ENCODE data around the genes GOLPH3L and TMOD4.

DNA sequence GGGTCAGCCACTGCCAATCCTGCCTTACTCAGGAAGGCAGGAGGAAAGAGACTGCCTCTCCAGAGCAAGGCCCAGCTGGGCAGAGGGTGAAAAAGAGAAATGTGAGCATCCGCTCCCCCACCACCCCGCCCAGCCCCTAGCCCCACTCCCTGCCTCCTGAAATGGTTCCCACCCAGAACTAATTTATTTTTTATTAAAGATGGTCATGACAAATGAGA lies 11.4 kb downstream of the ADAMTSL4 start:
- RRBS = no CpG with 5 or more reads among the region's 2 CpGs

GRCh38 chr1:150573756-150574204 lies 5.6 kb downstream of the MCL1 start:
- RRBS = no CpG with 5 or more reads among the region's 14 CpGs

DNA sequence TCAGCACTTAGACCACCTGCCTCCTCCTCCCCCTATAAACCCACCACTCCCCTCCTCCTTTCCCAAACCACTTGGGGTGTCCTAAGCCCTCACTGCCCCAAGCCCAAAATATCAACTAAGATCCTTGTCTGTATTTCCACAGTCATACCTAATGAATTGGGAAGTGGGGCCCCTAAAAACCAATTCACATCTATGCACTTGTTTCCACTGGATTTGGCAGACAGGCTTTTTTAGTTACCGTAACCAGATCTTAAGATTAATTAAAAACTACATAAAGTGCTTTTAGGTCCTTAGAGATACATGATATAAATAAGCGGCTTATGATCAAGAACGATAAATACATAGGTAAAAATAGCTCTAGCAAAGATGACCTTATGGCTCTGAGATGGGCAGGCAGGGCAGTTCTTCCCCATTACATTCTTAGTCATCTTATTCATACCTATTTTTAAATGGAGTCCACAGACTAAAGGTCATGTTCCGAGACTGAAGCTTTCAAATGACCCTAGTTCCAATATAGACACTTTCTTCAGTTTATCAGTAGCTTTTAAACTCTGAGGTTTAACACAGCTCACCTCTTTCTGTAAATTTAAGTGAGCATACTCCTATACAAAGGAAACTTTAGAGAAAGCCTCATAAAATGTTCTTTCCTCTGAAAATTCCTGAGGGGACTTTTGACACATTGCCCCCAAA lies 4.4 kb downstream of the MCL1 start:
- RRBS = no CpG with 5 or more reads among the region's 4 CpGs

DNA sequence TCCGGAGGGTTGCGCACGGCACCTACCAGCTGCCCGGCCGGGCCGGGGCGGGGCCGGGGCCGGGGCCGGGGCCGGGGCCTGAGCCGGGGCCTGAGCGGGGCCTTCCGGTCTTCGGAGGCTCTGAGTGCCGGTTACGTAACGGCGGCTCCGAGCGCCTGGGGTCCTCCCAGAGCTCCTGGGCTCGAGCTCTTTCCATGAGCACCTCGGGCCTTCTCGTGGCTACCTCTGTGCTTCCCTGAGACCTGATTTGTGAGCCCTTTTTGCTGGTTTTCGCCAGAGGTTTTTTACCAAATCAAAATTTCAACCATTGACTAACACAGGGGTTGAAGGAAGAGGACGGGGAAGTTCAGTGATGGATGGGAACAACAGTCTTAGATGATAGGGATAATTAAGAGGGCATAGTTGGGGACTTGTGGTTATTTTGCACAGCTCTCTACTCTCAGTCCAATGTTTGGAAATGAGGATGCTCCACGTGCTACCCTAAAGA lies 357 bp upstream of the MCL1 start:
- RRBS = no CpG with 5 or more reads among the region's 27 CpGs

DNA sequence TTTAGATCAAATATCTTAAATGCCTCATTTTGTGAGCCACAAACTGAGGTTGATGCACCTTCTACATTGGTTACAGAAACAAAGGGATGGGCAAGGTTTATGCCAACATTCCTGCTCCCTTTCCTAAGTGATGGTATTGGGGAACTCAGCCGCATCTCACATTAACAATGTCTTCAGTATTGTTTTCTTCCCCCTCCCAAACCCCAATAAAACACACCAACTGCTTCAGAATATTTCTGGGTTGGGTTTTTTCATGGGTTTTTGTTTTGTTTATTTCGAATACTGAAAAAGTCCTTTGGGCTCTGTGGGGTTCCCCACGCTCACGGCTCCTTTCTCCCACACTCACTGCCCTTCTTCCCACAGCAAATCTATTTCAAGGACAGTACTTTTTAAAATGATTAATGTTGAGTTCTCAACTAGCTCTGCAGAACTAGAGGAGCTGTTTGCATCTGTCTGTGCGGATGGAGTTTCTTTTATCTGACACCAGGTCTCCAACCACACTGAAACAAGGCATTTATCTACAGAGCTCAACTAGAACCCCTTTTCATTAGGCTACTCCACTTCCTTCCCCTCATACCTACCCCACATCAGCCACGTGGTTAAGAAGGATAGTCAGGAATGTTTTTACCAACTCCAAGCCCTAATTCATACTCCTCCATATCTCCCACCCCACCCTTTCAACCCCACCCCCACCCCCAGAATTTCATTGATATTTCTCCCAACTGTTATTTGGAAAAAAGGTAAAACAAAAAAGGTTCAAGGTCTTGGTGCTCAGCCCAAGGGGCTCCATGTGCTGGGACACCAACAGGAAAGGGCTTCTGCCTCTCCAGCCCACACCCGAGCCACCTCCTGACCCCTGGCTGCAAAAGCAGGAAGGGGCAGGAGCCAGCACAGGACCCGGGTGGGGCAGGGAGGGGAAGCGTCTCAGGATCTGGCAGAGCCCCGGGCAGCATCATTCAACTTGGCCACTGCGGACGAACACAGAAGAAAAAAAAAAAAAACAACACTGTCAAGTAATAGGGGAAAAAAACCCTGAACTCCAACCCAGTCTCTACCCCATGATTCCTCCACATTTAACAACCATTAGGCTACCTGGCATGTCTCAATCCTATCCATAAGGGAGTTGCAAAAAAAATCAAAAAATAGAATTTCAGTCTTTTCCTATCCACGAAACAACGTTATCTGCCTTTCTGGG lies 7.1 kb downstream of the ENSA start:
- RRBS = 65% methylated on average over 3 of the region's 14 CpGs

GRCh38 chr1:150696860-150697629 lies at the start of gene GOLPH3L:
Gene GOLPH3L, minus strand, starts transcription at chr1:150697154.
- RRBS = no CpG with 5 or more reads among the region's 16 CpGs

DNA sequence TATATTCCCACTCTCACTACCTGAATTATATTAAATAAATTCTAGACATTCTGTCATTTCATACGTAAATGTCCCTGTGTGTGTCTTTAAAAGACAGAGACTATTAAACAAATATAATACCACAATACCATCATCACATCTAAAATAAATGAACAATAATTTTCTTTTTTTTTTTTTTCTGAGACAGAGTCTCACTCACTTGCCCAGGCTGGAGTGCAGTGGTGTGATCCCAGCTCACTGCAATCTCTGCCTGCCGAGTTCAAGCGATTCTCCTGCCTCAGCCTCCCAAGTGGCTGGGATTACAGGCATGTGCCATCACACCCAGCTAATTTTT lies 2.7 kb upstream of the CTSS start:
- RRBS = no CpG with 5 or more reads among the region's 3 CpGs

DNA sequence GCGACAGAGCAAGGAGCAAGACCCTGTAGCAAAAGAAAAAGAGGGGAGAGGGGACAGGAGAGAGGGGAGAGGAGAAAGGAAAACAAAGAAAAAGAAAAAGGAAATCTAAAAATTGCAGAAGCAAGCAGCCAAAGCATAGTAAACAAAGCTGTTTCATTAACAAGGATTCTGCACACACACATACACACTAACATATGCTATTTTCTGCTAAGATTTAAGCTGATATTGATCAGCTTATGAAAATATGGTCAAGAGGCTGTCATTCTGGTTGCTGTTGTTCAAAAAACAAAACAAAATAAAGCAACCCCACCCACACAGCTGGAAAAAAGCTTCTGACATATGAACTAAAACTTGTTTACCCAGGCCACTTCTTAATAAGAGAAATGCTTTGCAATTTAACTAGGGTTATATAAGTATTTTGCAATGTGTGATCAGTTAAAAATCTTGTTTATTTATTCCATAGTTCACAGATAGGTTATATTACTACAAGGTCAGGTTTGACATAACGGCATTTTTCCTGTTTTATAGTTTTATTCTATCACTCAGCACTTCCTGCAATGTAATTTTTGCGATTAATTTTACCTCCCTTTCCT lies 1.6 kb downstream of the ARNT start:
- RRBS = no CpG with 5 or more reads among the region's 3 CpGs

DNA sequence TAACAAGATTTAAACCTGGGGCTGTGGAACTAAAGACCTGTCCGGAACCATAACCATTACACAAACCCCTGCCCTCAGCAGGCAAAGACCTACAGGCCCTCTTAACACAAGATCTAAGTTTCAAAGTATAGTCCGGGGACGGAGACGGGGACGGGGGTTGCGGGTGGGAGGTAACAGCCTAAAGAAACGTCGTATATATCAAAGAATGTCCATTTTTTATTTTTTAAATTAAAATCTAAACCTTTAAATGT lies 635 bp downstream of the ARNT start:
- RRBS = 7% methylated on average over 2 of the region's 8 CpGs

GRCh38 chr1:150925029-150925542 lies 1.1 kb upstream of the SETDB1 start:
- RRBS = no CpG with 5 or more reads among the region's 23 CpGs

- RRBS = no CpG with 5 or more reads among the region's 8 CpGs
Measured at GRCh38 chr1:150966928-150967995, 7.4 kb downstream of the CERS2 start.

DNA sequence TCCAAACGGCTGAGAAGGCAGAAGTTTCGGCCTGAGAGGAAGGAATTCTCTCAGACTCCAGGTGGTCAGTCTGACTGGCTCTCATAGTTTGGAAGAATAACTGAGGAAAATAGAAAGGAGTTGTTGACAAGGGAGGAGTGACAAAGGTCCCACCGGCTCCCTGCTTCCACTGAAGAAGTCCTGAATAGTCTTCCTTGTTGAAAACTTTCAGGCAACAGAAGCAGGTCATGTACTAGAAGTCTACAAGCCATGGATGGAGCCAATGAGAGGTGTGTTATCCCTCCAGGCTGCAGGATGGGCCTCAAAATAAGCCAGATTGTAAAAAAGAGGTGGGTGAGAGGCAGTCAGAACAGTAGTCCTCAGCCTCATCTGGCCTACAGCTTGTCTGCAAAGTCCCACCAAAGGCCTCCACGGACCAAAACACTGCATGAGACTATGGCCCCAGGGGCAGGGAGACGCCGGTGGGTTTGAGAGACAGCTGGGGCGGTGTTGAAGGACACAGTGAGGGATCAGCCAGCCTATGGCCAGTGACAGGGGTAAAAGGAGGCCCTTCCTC lies 1.7 kb downstream of the CERS2 start:
- RRBS = no CpG with 5 or more reads among the region's 7 CpGs

- RRBS = no CpG with 5 or more reads among the region's 4 CpGs
Measured at GRCh38 chr1:151049775-151050278, 2.3 kb downstream of the C1orf56 start.

- RRBS = 57% methylated on average over 11 of the region's 31 CpGs
Measured at GRCh38 chr1:151133337-151133902, 13.0 kb downstream of the SEMA6C start.

DNA sequence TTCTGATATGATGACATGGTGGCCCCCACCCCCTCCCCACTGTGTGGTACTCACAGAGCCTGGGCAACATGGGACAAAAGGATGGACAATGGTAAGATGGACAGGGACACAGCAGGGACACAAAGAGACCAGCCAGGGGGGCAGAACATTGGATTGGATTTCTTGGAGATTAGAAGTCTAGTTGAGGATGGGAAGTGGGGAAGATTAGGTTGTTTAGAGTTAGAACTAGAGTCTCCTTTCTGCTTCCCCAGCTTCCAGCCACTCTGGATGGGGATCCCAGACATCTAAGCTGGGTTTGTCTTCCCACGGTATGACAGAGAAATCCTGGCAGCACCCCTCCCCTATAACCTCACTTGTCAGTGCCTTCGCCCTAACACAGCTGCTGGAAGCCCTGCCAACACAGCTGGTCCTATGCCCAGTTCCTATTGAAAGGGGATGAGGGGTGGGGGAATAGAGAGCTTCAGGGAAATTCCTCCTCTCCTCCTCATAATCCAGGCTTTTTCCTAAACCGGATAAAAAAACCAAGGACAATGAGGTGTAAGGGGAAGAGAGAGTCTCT lies 843 bp downstream of the TMOD4 start:
- RRBS = no CpG with 5 or more reads among the region's 3 CpGs

GRCh38 chr1:151175828-151176330 lies at the start of gene TMOD4:
Gene TMOD4, minus strand, starts transcription at chr1:151175981.
- RRBS = no CpG with 5 or more reads among the region's 4 CpGs

GRCh38 chr1:151248848-151249222 lies 5.7 kb upstream of the PSMD4 start:
- RRBS = no CpG with 5 or more reads among the region's 1 CpG

DNA sequence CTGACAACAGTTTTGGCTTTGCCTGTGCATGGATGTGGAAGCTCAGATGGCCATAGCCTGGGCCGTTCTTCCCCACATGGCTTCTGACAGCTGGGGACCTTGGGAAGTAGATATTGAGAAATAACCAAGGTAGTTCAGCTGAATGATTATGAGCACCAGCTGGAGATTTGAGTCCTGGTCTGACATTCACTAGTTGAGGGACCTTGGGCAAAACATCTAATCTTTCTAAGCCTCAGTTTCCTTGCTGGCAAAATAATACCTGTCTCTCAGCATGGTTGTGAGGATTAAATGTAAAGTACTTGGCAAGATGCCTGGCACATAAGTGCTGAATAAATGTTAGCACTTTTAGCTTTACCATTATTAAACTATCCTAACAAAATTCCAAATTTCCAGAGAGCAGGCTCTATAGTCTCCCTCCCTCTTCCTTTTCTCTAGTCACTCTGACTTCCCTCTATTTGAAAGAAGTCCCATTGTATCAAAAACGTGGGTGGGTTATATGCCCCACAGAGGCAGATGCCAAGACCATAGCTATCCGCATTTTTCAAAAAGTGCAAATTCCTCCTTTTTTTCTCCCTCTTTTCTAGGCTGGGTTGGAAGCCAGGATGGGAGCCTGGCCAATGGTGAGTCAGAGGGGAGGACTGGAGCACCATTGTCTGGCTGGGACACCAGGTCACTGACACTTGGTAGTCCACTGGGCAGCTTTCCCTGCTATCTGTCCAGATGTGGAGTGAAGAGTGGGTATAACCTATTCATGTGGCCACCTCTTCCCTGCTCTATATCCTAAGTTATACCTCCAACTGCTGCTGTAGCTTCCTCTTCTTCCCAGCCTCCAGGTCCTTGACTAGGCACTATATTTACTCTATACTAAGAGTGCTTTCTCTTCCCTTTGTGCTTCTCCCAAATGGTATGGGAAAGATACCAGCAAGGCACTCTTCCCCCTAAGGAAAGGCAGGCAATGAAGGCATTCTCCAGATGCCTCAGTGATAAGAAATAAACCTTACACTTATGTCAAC lies 13.2 kb downstream of the PI4KB start:
- RRBS = no CpG with 5 or more reads among the region's 3 CpGs

DNA sequence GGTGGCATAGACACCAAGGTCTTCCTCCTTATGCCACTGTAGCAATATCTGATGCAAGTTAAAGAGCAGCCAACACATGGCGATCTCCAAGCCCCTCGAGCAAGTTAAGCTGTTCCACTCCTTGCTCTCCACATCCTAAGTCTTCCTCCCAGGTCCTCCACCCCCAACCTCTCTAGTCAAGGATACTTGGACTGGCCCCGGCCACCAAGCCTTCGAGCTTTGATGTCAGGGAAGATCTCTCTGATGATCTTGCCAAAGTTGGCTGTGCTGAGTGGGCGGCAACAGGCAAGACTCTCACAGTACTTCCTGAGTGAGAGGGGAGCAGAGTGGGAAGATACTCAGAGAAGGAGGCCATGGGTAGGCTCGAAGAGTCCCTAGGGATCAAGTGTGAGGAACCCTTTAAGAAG lies 2.8 kb downstream of the RFX5 start:
- RRBS = no CpG with 5 or more reads among the region's 6 CpGs

GRCh38 chr1:151401710-151402213 lies 2.4 kb downstream of the PSMB4 start:
- RRBS = no CpG with 5 or more reads among the region's 2 CpGs

Measured in amniotic epithelial cell (primary cell).